Parietal lobe (tissue), 2 donors: ENCODE data around the genes PLXNA4 and AKR1B15.

- RAMPAGE, long total RNA = no peak
These were observed 72.2 kb upstream of the PODXL start for GRCh38 chr7:131628550-131629037.

DNA sequence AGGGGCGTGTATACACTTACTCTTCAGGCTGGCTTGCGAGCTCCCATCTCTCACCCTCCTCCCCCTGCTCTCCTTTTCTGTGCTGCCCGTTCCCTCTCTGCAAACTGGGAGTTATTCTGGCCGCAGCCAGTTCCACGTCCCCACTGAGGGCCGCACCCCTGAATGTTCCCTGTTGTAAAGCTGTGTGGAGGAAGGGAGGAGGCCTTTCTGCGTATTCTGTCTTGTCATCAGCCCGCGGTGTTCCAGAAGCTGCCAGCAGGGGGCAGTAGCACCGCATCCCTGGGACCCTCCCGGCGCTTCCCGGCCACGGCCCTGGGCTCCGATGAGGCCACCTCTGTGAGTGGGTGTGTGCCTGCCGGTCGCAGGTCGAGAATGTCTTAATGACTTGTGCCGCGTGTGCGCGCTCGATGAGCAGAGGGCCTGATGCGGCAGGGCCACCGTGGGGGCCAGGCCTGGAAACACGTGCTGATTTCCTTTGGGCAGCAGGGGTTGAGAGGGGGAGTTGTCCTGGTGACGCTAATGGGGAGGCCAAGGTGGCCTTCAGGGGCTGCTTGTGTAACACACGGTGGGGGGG, 135.6 kb upstream of the PODXL start:
- RAMPAGE, long total RNA = no peak

- RAMPAGE, long total RNA = no peak
These were observed 420.4 kb upstream of the PODXL start for GRCh38 chr7:131976930-131977164.

GRCh38 chr7:132022094-132022436, 465.6 kb upstream of the PODXL start:
- RAMPAGE, long total RNA = no peak

GRCh38 chr7:132485820-132486111, 90.5 kb downstream of the PLXNA4 start:
- RAMPAGE, long total RNA = no peak

- RAMPAGE, long total RNA = no peak
These were observed at the start of gene PLXNA4 for GRCh38 chr7:132576088-132577138. TSS of gene PLXNA4 (minus strand) at chr7:132576470.

- RAMPAGE, long total RNA = no peak
These were observed 140.9 kb downstream of the CHCHD3 start for GRCh38 chr7:132940625-132941669.

DNA sequence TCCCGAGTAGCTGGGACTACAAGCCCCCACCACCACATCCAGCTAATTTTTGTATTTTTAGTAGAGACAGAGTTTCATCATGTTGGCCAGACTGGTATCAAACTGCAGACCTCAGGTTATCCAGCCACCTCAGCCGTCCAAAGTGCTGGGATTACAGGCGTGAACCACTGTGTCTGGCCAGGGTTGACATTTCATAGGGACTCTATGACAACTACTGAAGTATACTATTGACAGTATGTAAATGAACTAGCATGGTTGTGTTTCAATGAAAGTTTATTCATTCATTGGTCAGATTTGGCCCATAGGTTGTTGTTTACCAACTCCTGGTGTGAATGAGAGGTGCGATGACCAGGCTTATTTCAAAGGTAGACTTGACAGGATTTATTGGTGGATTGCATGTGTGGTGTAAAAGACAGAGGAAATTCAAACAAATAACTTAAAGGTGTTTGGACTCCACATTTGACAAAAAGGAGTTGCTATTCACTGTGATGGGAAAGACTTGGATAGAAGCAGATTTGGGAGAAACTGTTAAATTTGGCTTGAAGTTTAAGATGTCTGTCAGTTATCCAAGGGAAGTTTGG, 401.6 kb upstream of the LRGUK start:
- RAMPAGE, long total RNA = no peak

DNA sequence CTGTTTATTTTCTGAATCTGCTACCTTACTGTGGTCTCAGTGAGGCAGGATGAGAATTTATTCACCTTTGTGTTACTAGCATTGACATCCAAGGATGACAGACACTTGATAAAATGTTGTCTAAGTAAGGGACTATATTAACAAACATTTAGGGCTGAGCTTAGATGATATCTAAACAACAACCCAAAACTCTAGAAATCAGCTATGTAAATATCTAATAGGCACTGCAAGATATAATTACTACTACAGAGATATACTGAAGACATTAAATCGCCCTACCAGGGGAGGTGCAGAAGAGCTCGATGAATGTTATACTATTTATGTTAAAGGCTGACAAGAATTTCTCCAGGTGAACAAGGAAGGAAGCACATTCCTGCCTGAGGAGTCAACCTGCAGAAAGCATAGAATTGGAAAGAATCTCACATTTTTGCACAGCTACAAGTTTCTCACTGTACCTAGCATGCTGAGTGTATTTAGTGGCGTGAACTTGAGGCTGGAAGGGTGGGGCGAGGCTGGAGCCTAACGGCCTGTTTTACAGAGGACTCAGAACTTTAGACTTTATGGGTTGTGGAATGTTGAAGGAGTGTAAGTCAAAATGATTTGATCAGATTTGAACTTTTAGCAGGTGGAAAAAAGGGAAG, 373.7 kb upstream of the LRGUK start:
- RAMPAGE, long total RNA = no peak

GRCh38 chr7:134316179-134316294, 693 bp downstream of the SLC35B4 start:
- RAMPAGE, long total RNA = no peak

GRCh38 chr7:134429716-134430037, 29.2 kb downstream of the AKR1B1 start:
- RAMPAGE, long total RNA = no peak

- RAMPAGE, long total RNA = no peak
These were observed 6.7 kb upstream of the AKR1B15 start for GRCh38 chr7:134542189-134542640.

GRCh38 chr7:134548726-134549400, at the start of gene AKR1B15:
TSS of gene AKR1B15 (plus strand) at chr7:134549110.
- RAMPAGE, long total RNA = no peak

GRCh38 chr7:134691631-134691919, 44.9 kb downstream of the BPGM start:
- RAMPAGE, long total RNA = no peak

DNA sequence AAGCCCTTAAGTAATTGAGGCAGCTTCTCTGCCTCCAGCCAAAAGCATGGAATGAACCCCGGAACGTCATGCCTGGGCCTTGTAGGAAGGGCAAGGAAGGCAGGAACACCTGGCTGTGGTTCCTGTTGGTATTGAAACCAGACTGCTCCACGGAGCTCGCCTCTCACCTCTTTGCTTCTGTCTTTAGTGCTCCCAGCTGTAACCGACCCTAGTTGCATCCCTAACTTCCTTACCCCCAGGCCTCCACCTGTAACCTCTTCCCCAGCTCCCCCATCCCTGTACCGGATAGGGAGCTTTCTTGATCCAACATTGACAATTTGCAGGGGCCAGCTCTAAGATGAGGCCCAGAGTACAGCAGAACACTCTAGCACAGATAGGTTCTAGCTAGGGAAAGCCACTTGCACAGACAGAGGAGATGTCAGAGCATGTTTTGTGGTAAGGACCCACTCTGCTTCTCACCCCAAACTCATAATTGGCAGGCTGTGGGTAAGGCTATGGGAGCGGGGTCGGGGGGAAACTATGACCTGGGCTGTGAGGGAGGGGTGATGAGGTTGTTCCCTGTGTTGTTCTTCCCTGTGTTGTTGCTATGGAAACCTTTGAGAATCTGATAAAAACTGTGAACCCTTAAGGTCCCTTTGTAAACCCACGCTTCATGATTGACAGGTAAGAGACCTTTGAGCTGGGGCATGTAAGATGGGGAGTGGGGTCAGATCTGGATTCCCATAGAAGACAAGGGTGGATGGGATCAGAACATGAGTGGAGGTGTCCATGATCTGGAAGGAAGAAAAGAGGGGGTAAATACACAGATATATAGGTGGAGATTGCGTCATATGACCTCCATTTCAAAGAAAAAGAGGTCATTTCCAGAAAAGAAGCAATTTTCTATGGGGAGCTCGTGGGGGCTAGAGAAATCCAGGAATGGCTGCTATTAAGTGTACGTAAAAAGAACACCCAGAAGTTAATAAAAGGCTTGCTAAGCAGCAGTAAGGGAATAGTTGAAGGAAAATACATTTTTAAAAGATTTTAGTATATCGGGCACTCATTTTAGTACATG, 3.9 kb downstream of the CALD1 start:
- RAMPAGE, long total RNA = no peak

DNA sequence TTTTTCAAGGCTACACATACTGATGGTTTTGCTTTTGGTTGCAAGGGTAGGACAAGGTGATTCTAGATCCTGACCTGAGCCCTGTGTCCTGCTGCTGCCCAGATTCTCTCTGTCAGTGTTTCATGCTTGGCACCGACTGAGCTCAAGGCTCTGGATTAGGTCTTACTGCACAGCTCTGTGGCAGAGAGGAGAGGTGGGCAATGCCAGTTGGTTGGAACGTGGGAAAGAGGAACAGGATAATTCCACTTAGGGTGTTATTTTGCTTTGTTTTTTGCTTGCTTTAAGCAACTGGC, 55.7 kb downstream of the CALD1 start:
- RAMPAGE, long total RNA = no peak

GRCh38 chr7:134928397-134929046, 57.8 kb upstream of the AGBL3 start:
- RAMPAGE, long total RNA = no peak

GRCh38 chr7:134985978-134986300, 369 bp upstream of the AGBL3 start:
- RAMPAGE, long total RNA = no peak

GRCh38 chr7:134993755-134994439, 7.6 kb downstream of the AGBL3 start:
- RAMPAGE, long total RNA = no peak

GRCh38 chr7:135150137-135150803, 2.4 kb downstream of the TMEM140 start:
- RAMPAGE, long total RNA = no peak